Prostate gland (tissue), 2 donors: Measurements from ENCODE around the genes STX1B and PRSS53.

DNA sequence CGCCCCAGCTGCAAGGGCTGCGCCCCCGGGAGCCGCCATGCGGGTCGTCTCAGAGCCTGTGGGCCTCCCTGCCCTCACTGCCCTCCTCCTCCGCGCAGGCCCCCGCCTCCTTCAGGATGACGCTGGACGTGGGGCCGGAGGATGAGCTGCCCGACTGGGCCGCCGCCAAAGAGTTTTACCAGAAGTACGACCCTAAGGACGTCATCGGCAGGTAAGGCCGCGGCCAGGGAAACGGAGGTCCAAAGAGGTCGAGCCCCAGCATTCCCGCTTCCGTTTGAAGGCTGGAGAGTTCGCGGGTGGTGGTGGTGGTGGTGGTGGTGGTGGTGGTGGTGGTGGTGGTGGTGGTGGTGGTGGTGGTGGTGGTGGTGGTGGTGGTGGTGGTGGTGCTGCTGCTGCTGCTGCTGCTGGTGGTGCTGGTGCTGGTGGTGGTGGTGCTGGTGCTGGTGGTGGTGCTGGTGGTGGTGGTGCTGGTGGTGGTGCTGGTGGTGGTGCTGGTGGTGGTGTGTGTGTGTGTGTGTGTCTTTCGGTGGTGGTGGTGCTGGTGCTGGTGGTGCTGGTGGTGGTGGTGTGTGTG, 567 bp downstream of the PHKG2 start:
- PRO-cap: unidirectional peak, minus-strand start at position 79 of the sequence
- RAMPAGE, long total RNA, 2 experiments: no peak in any of the 2 experiments

DNA sequence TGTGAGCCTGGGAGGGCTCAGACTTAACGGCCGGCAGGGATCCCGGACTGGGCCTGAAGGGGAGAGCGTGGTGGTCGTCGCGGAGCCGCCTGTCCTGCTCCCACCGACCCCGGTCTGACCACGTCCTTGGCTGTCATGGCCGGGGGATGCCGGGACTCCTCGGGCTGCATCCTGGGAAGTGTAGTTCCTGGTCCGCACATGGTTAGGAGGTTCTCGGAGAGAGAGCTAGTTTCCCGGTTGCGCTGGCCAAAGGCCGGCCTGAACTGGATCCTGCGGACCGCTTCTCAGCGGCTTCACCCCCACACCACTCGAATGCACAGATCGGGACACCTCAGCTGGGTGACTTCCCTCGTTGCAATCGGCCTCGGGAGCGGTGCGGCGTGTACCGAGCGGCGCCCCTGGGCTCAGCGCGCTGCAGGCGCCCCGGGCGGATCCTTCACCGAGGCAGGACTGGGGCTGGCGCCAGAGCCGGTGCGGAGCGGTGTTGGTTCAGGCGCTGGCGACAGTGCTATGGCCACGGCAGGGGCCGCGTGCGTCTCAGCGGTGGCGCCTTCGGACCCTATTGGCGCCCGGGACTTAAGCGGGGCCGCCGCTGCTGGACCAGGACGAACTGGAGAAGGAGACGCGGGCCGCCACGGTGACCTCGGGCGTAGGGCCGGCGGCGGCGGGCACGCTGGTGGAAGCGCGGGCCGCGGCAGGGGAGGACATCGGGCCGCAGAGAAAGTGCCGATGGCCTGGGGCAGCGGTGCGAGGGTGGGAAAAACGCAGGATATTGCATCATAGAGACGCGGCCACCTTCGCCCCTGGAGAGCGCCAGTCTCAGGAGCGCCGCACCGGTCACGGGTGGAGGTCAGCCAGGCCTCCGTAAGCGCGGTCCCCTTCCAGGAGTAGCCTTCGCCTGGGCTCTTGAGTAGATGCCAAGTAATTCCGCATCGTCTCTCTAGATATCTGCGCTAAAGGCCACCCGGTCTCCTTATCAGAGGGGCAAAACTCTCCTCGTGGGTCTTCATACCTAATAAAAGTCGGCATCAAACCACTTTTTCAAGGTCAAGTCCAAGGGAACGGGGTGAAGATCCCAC, 11.4 kb downstream of the ZNF629 start:
- PRO-cap: bidirectional peak, plus-strand start at position 228 of the sequence, minus-strand start at position 116 of the sequence; bidirectional peak, plus-strand start at position 822 of the sequence, minus-strand start at position 725 of the sequence
- RAMPAGE, long total RNA, 2 experiments: no peak in any of the 2 experiments

DNA sequence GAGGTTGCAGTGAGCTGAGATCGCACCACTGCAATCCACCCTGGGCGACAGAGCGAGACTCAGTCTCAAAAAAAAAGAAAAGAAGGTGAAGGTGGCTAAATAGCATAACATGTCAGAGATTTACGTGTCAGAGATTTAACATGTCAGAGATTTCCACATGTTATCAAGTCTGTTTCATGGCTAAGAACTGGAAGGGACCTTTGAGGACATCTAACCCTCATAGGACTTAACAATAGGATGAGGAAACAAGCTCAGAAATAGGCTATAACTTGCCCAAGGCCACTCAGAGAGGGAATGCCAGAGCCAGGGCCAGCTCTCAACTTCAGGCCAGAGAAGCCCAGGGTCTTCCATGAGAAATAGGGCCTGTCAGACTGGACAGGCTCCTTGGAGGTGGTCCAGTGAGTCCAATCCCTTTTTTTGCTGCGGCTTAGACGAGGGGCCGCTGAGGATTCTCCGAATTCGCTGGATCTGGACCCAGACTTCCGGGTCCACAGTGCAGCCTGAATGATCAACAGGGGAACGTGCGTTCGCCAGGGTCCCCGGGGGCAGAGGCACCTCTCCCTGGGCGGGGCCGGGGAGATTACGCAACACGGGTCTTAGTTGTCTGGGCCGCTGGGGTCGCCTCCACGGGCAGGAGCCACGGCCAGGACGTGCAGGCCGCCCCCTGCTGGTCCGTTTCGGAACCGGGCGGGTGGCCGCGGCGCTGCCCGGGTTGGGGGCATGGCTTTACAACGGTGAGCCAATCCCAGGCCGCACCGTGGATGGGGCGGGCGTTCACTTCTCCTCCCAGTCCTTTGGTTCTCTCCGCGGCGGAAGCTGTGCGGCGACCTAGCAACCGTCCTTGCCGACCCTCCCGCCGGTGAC, 27.0 kb upstream of the ZNF629 start:
- PRO-cap: bidirectional peak, plus-strand start at position 789 of the sequence, minus-strand start at position 678 of the sequence
- RAMPAGE, long total RNA, 2 experiments: no peak in any of the 2 experiments

DNA sequence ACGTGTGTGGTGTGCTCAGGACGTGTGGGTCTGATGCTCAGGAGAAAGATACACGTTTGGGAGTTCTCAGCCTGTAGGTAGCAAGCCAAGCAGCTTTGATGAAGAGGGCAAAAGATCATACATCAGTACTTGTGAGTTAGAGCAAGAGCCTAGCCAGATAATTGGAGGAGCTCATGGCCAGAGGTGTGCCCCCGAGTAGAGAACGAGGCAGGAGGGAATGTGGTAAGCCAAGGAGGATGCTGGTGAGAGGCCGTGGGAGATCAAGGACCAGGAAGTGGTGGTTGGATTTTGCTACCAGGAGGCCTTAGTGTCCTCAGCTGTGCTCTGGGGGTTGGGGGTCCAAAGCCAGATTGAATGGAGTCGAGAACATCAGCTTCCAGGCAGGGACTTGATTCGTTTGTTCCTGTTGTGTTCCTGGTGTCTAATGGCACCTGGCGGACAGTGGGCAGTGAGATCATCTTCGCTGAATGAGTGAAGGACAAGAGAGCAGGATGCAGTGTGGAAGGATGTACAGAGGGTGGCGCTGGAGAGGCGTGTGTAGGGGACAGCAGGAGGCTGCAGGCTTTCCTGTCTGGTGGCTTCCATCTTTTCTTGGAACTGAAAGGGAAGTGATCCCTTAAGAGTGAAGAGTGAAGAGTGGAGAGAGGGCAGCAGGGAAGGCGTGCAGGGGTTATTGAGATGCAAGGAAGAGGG, 11.6 kb downstream of the FBXL19 start:
- PRO-cap: no peak
- RAMPAGE, long total RNA, 2 experiments: no peak in any of the 2 experiments

GRCh38 chr16:30998036-30998715, 12.3 kb downstream of the STX1B start:
- PRO-cap: no peak
- RAMPAGE, long total RNA, 2 experiments: no peak in any of the 2 experiments

DNA sequence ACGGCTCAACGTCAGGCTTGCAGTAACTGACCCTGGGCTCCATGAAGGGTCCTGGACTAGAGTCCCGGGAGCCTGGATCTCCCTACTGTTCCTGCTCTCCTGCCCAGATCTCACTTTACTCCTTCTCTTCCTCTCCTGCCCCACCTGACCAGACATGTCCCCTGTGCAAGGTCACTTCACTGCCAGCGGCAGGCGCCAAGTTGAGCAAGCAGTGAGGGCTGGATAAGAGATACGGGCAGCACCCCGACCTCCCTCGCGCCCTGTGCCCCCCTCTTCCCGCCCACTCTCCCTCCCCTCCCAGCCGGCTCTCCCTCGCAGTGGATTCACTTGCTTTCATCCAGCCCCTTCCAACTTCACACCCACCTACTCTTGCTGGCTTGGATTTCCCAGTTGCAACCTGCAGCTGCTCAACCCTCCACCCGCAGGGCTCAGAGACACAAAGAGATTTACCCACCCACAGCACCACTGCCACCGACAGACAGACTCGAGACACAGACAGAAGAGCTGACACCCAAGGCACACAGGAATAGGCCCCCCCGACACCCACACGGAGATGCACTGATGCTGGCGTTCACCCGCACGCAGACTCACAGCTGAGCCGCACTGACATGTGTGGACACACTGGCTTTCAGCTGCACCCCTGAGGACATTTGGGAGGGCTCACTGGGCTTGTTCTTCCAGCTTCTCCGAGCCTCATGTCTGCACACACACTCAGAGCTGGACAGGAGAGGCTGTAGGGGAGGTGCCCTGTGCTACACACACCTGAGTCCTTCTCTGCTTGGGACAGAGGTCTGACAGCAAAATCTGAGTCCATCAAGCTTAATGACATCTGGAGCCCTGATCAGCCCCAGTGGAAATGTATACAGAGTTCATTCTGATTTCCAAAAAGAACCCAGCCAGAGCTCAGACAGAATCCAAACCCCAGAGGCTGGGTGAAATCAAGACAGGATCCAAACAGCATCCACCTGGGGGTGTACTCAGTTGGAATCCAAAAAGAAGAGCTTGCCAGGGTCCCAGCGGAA, 8.2 kb downstream of the STX1B start:
- PRO-cap: no peak
- RAMPAGE, long total RNA, 2 experiments: no peak in any of the 2 experiments

GRCh38 chr16:31010174-31011251, at the start of gene STX1B:
TSS of gene STX1B (minus strand) at chr16:31010638.
- PRO-cap: no peak
- RAMPAGE, long total RNA, 2 experiments: no peak in any of the 2 experiments

DNA sequence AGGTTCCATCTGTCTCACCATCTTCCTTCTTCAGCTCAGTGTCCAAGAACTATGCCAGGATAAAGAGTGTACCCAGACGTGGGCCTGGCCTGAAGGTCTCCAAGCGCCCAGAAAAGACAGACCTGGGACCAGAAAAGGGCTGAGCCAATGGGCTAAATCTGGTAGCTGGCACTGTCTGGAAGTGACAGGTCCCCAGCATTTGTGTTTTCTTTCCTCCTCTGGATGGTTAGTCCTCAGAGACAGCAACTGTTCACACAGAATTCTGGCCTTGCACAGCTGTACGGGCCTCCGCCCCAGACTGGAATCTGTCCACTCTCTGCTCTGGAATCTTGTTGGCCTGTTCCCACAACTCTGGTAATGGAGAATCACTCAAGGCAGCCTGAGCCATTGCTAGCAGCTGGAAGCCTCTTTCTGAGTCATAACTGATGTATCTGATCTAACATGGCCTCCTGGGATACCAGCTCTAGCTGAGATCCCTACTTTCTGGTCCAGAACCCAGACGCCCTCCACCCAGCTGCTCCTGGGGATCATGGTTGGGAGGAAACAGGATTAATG, 9.2 kb downstream of the ZNF668 start:
- PRO-cap: no peak
- RAMPAGE, long total RNA, 2 experiments: no peak in any of the 2 experiments

DNA sequence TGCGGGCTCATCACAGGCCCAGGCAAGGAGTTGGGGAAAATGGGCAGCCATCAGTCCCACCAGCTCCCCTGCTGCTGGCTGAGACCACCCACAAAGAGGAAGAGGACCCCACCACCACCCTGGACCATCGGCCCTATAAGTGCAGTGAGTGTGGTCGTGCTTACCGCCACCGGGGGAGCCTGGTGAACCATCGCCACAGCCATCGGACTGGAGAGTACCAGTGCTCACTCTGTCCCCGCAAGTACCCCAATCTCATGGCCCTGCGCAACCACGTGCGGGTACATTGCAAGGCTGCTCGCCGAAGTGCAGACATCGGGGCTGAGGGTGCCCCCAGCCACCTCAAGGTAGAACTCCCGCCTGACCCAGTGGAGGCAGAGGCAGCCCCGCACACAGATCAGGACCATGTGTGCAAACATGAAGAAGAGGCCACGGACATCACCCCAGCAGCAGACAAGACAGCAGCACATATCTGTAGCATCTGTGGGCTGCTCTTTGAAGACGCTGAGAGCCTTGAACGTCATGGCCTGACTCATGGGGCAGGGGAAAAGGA, 3.4 kb downstream of the ZNF646 start:
- PRO-cap: no peak
- RAMPAGE, long total RNA, 2 experiments: no peak in any of the 2 experiments

GRCh38 chr16:31078133-31078974, 4.1 kb downstream of the ZNF646 start:
- PRO-cap: no peak
- RAMPAGE, long total RNA, 2 experiments: no peak in any of the 2 experiments

DNA sequence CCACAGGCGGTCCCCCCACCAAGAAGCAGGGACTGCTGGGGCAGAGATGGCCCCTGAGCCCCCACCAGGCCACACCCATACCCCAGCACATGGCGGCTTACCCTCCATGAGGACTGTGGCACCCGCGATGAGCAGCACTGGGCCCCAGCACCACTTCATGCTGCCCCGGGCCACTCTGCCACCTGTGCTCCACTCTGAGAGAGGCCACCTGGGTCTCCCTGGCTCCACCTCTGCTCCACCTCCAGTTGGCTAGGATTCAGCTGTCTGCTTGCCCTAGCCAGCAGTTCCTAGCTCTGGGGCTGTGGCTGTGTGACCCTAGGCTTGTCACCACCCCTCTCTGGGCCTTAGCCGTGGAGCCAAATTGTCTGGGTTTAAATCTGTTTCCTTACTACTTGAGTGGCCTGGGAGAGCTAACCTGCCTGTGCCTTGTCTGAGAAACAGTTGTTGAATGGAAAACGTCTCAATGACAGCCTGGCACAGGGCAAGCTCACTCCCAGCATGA, at the start of gene PRSS53:
Gene PRSS53 (minus strand): TSS at position 293 of the 502 bp plus-strand sequence.
- PRO-cap: no peak
- RAMPAGE, long total RNA, 2 experiments: no peak in any of the 2 experiments

- PRO-cap: no peak
- RAMPAGE, long total RNA, 2 experiments: no peak in any of the 2 experiments
These were observed 638 bp downstream of the VKORC1 start for GRCh38 chr16:31094025-31094293.

DNA sequence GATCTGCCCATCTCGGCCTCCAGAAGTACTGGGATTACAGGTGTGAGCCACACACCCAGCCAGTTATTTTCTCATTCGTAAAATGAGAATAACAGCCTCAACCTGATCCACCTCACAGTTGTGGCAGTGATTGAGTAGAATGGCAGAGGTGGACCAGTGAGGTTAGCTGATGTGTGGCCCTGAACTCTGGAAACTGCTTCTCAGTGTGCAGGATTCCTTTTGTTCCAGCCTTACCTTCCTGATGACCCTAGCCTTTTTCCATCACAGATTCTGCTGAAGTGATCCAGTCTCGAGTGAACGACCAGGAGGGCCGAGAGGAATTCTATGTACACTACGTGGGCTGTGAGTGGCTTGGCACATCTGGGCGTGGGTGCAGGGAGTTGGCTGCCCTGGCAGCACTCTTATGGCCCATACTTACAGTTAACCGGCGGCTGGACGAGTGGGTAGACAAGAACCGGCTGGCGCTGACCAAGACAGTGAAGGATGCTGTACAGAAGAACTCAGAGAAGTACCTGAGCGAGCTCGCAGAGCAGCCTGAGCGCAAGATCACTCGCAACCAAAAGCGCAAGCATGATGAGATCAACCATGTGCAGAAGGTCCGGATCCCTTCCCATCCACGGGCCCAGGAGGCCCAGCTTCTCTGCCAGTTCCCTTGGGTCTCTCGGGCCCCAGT, 2.6 kb downstream of the KAT8 start:
- PRO-cap: no peak
- RAMPAGE, long total RNA, 2 experiments: no peak in any of the 2 experiments

- PRO-cap: no peak
- RAMPAGE, long total RNA, 2 experiments: no peak in any of the 2 experiments
These were observed 4.8 kb downstream of the FUS start for GRCh38 chr16:31184724-31185071.

GRCh38 chr16:31195937-31196718, 6.4 kb downstream of the PYCARD start:
- PRO-cap: no peak
- RAMPAGE, long total RNA, 2 experiments: no peak in any of the 2 experiments

DNA sequence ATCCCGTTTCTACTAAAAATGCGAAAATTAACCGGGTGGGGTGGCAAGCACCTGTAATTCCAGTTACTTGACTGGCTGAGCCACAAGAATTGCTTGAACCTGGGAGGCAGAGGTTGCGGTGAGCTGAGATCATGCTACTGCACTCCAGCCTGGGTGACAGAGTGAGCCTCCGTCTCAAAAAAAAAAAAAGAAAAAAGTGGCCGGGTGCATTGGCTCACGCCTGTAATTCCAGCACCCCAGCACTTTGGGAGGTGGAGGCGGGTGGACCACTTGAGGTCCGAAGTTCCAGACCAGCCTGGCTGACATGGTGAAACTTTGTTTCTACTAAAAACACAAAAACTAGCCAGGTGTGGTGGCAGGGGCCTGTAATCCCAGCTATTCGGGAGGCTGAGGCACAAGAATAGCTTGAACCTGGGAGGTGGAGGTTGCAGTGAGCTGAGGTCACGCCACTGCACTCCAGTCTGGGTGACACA, 2.2 kb downstream of the PYCARD start:
- PRO-cap: no peak
- RAMPAGE, long total RNA, 2 experiments: no peak in any of the 2 experiments

DNA sequence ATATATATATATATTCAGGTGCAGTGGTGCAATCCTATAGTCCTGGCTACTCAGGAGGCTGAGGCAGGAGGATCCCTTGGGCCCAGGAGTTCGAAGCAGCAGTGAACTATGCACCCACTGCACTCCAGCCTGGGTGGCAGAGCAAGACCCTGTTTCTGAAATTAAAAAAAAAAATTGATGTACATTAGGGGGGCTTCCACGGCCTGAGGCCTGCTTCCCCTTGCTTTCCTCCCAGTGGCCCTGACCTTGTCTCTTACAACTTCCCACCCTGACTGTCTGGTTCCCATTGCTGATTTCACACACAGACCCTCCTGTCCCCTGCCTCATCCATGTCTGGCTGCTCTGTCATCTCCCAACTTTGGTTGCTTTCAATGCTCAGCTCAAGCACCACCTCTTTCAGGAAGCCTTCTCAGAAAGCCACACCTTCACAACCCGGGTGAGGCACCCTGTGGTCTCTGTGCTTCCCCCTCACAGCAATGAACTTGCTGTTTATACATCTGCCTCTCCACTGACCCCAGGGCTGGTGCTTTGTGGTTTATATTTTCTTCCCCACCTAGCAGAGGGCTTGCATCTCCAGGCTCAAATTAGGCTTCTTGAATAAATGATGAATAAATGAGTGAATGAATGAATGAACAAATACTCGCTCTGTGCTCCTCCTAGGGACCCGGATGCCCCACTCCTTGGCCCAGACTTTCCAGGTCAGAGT, 667 bp upstream of the ITGAX start:
- PRO-cap: no peak
- RAMPAGE, long total RNA, 2 experiments: no peak in any of the 2 experiments

DNA sequence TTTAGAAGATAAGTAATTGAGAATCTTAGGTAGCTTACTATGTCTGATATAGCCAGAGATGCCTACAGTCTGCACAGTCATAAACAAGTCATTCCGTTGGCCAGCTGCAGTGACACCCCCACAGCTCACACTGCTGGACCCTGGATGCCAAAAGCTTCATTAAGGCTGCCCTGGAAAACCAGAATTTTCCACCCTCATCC, 709 bp upstream of the COX6A2 start:
- PRO-cap: no peak
- RAMPAGE, long total RNA, 2 experiments: no peak in any of the 2 experiments

GRCh38 chr16:31477032-31477258, 5.0 kb downstream of the TGFB1I1 start:
- PRO-cap: no peak
- RAMPAGE, long total RNA, 2 experiments: no peak in any of the 2 experiments

DNA sequence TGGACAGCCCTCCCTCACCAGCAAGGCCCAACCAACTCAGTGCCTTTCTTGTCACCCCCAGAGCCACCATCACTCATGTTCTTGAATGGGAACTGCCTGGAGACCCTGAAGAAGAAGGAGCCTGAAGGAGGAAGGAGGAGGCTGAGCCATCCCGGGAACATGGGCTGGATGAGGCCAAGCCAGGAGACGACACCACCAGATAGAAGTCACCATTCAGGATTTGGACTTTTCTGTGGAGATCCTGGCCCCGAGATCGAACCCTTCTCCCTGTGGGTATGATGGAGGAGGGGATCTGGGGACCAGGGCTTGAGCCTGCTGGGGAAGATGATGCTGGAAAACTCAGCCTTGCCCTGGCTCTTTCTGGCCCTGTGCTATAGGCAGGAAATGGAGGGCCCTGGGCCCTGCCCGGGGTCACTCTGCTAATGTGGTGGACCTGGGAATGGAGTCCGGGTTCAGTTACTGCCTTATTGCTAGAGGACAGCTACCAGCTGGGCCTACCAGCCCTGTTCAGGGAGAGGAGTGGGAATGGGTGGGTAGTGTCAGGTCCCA, 9.9 kb upstream of the KRBOX5 start:
- PRO-cap: no peak
- RAMPAGE, long total RNA, 2 experiments: no peak in any of the 2 experiments